Hair follicle dermal papilla cell (primary cell): ENCODE measurements around the gene THRB.

- CAGE, long polyA plus RNA, result no peak
Measured at GRCh38 chr3:20236377-20236959, 50.5 kb upstream of the SGO1 start.

- CAGE, long polyA plus RNA, result no peak
Measured at GRCh38 chr3:21419016-21419432, 332.0 kb downstream of the ZNF385D start.

DNA sequence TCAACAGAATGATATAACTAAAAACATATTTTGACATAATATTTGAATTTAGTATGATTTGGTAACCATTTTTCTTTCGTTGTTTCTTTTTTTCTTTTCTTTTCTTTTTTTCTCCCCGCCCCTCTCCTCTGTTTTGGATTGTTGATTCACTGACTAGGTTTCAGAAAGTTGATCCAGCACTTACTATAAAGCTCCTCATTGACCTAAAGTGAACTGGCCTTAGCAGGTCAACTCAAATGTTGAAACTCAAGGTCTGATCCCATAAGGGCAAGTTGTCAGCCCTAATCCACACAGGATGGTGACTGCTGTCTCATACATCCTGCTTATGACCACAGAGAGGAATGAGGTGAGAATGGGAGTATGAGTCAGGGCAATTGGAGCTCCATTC lies 78.9 kb downstream of the ZNF385D start:
- CAGE, long polyA plus RNA, result no peak

GRCh38 chr3:23524416-23524624 lies 281.4 kb upstream of the UBE2E1 start:
- CAGE, long polyA plus RNA, result no peak

DNA sequence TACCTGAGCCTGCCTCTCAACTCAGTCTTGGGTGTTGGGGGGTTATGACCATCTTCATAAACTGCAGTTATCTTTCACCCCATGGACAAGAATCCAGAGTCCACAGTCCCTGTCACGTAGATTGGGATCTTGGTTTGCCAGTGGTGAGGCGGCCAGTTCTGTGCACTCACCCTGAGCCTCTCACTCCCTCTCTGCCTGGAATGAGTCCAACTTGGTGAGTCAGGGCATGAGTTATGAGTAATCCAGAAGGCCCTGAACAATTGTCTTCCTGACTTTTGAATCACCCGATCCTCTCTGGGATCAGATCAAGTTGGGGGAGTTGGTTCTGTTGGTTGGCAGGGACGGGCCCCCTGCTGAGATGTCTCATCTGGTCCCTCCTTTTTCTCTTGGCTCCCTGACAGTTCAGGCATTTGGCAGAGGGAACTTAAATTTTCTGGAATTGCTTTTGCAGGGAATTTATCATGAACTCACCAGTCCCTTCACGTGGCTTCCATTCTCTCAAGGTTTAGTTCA lies 120.0 kb upstream of the UBE2E1 start:
- CAGE, long polyA plus RNA, result no peak

DNA sequence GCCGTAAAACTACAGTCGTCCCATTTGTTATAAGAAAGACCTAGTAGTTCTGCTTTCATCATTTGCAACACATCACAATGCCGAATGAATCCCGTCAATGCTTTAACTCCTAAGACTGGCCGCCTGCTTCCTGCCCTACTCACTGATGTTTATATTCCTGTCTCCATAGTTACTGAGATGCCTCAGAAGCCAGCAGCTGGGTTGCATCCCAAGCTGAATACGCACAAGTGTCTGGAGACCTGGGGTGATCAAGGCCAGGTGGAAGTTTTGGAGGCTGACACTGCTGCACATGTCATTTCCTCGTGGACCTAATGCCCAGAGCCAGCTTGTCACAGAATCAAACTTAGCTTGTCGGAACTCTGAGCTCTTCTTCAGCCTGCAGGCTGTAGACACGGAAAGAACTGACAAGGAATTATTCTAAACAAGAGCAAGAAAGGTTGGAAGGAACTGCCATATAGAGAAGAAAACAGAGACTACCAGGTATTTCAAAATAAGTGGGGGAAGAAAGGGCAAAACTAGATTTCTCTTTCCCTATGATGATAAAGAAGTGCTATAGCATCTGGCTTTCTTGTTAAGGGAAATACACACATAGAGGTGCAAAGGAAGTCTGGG lies 95.1 kb upstream of the UBE2E1 start:
- CAGE, long polyA plus RNA, result no peak

DNA sequence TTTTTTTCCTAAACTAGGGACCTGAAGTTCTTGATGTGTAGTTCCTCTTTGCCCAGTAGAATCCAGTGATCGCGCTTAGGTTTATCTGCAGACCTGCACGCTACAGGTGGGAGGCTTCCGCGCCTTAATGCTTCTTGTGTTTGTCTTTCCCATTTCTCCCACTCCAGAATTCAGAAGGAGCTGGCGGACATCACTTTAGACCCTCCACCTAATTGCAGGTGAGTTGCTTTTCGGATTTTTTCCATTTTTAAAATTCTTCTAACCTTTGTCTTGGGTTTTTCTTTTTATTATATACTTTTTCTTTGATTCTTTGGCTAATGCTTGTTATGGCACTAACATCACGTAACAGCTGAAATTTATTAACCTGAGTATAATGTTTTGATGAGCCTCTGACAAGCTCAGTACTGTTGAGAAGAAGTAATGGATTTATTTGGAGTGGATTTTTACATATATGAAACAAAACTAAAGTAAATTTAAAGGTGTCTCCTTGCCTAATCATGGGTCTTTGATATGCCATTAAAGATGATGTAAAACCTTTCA lies 5.6 kb downstream of the UBE2E1 start:
- CAGE, long polyA plus RNA, result no peak

- CAGE, long polyA plus RNA, result no peak
Measured at GRCh38 chr3:24220726-24221366, 273.8 kb downstream of the THRB start.

DNA sequence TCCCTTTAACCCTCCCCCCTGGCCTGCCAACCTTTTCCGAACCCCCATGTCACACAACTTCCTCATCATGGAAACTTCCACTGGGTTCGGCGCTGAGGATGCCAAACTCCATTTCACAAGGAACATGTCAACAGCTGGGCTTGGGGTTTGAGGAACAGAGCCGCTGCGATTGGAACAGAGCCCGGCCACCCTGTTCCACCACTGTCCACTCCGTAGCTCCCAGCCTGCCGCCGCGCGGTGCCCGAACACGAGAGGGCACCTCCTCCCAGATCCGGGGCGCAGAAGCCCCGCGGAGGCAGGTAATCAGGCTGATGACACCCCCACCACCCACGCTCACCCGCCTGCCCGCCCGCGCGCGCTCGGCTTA lies 474 bp downstream of the THRB start:
- CAGE, long polyA plus RNA, result no peak

GRCh38 chr3:24494560-24495370 lies at the start of gene THRB:
Gene THRB (minus strand): TSS chr3:24494850.
- CAGE, long polyA plus RNA, result no peak

- CAGE, long polyA plus RNA, result no peak
Measured at GRCh38 chr3:24829143-24829469, 334.5 kb upstream of the THRB start.

GRCh38 chr3:25038764-25039408 lies 389.2 kb upstream of the RARB start:
- CAGE, long polyA plus RNA, result no peak

- CAGE, long polyA plus RNA, result no peak
Measured at GRCh38 chr3:25611135-25611939, 53.4 kb downstream of the TOP2B start.

GRCh38 chr3:26099746-26100334 lies 309.9 kb downstream of the OXSM start:
- CAGE, long polyA plus RNA, result no peak

- CAGE, long polyA plus RNA, result no peak
Measured at GRCh38 chr3:27426149-27426581, 57.0 kb upstream of the NEK10 start.

- CAGE, long polyA plus RNA, result no peak
Measured at GRCh38 chr3:27479761-27480442, 4.3 kb downstream of the SLC4A7 start.

DNA sequence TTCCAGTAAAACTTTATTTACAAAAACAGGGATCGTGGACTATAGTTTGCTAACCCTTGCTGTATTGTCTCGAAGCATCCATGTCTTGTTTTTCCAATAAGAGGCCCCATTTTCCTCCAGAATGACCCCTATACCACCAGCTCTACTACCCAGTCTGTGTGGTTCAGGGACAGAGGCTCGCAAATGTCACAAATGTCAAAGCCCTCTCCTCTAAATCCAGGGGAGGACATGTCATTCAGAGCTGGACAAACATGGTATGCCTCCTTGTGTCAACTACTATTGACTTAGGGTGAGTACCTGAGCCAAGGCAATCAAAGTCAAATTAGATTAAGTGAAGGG lies 186.8 kb upstream of the EOMES start:
- CAGE, long polyA plus RNA, result no peak

- CAGE, long polyA plus RNA, result no peak
Measured at GRCh38 chr3:28139115-28139747, 102.2 kb upstream of the CMC1 start.

- CAGE, long polyA plus RNA, result no peak
Measured at GRCh38 chr3:28244095-28244563, 2.7 kb downstream of the CMC1 start.

- CAGE, long polyA plus RNA, result no peak
Measured at GRCh38 chr3:28575105-28575813, 226.6 kb upstream of the AZI2 start.